Endometrial microvascular endothelial cells (primary cell): ENCODE results near the gene PPP2R5E.

- RAMPAGE, long total RNA, result no peak
These were observed 150.8 kb downstream of the PRKCH start for GRCh38 chr14:61471970-61472803.

DNA sequence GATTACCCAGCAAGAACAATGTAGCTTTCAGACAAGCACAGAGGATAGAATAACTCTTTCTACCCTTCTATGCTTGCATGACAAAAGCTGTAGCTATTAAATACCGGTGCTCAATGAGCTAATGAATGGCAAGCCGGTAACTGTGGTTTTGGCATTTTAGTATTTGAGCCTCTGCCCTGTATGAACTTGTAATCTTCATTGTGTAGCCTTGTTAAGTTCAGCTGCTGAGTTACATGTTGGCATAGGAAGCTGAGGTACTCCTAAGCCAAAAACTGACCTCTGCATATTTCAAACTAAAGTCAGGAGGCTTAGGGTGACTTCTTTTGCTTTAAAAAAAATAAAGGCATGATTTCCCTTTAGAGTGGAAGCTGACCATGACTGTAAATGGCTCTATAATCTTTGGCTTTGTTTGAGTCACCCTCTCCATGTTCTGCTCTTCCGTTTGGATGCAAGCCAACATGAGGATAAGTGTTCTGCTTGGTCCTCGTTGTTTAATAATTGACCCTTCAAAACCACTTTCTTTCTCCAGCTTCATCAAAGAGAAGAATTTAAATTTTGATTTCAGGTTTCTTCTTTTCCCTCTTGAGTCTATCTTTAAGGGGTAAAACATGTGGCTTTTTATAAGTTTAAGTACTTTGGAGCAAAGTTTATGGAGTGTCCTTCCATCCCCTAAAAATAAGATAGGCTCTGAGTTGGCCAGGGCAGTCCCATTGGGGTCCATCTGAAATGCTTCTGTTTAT, 170.8 kb upstream of the HIF1A start:
- RAMPAGE, long total RNA, result no peak

DNA sequence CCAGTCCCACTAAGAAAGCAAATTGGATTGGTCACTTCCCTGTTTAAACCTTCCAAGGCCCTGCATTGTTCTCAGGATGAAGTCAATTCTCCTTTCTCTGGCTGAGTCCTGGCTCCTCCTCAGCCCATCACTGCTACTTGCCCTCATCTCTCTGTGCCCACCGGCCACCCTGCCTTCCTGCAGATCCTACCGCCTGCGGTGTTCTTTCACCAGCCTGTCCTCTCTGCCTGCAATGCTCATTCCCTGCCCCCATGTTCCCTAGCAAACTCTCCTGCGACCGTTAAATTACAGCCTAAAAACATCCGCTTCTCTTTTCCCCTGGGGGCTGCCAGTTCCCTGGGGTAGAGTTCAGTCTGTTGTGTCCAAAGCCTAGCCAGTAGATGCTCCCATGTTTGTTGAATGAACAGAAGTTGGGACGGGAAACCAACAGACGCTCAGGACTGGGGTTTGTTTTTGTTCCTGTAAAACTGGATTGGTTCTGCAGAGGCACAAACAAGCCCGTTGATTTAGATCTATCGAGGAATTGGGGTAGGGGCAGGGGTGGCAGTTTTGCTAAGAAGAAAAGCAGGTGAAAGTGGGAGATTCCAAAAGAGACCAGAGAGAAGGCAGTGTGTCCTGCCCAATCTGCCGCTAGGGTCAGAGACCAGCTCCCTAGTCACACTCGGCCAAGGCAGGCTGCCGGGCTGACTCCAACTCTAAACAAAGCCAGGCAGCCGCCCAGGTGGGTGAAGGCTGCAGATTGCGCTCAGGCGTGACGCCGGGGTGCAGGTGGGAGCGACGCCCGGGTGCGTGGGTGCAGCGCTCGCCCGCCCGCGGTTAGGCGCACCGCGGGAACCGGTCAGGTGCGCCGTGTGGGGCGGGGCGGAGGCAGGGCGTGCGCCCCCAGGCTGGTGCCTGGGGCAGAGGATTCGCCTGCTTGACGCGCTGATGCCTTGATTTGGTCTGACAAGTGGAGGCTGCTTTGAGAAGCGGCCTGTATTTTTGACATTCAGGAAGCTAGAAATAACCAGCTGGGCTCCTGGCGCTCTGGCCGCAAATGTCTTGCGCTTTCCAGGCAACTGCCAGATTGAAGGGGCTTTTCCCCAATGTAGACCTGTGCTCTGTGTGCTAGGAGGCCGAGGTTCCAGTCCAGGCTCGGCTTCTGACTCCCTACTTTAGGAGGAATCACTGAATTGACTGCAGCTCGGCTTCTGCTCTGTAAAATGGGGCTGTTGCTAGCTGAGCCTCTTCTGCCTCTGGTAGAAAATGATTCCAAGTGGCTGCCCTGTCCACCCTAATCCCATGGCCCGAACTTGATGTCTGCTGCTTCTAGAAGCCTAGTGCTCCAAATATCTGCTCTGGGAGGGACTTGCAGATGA, 126.9 kb upstream of the HIF1A start:
- RAMPAGE, long total RNA, result no peak

GRCh38 chr14:61601818-61602604, 93.3 kb upstream of the HIF1A start:
- RAMPAGE, long total RNA, result no peak

DNA sequence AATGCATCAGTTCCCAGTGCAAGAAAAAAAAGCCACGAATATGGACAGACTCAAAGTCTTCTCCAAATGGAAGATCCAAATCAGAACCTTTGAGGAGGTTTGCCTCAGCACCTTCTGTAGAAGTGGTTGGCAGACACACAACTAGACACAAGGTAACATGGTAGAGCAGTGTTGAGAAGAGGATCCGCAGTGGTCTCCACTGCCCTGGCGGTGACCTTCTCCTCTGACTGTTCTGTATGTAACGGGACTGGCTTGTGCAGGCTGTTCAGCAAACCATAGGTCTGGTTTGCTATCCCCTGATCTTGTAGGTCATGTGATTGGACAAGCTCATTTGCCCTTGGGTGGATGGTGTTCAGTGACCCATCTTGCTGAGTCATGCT, 33.0 kb upstream of the HIF1A start:
- RAMPAGE, long total RNA, result no peak

GRCh38 chr14:61735425-61735829, 26.8 kb upstream of the SNAPC1 start:
- RAMPAGE, long total RNA, result no peak

- RAMPAGE, long total RNA, result no peak
These were observed 11.1 kb upstream of the SNAPC1 start for GRCh38 chr14:61750875-61751851.

DNA sequence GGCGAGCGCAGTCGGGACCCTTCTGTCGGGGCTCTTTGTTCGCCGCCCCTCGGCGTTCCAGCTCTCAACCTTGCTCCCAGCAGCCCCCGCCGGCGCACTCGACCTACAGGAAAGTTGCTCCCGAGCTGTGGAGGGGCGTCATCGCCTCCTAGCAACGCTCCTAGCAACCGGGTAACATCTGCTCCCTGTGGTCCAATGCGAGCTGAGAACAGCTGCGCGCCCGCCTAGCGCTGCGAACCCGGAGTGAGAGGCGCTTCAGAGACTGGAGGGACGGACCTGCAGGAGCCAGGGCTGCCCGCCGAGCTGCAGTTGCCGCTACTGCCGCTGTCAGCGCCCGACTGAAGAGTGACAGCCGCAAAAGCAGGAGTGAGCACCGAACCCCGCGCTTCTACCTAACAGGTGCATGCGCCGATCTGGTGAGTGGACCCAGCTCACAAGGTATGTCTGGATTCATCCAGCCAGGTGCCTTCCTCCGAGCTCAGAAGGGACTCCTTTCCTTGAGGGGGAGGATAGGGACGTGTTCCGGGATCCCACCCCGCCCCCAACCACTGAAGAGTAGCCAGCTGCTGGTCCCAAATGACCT, 304.7 kb downstream of the SYT16 start:
- RAMPAGE, long total RNA, result no peak

GRCh38 chr14:62165767-62166146, 353.3 kb downstream of the SYT16 start:
- RAMPAGE, long total RNA, result no peak

DNA sequence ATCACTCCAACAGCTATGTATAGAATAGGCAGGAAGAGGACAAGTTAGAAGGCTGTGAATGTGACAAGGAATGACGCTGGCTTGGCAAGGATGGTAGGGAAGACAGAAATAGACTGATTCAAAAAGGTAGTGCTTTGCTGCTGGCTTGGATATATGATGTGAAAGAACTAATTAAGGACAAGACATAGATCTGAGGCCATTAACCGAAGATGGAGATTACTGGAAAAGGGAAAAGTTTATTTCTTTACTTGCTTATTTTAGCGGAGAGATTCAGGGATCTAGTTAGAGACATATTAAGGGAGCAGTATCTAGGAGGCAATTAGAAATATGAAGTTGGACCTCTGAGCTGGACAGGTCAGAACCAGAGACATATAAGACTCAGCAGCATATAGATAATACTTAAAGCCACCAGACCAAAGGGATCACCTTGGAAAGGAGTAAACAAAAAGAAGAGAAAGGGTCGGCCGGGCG, 105.3 kb upstream of the GPHB5 start:
- RAMPAGE, long total RNA, result no peak

DNA sequence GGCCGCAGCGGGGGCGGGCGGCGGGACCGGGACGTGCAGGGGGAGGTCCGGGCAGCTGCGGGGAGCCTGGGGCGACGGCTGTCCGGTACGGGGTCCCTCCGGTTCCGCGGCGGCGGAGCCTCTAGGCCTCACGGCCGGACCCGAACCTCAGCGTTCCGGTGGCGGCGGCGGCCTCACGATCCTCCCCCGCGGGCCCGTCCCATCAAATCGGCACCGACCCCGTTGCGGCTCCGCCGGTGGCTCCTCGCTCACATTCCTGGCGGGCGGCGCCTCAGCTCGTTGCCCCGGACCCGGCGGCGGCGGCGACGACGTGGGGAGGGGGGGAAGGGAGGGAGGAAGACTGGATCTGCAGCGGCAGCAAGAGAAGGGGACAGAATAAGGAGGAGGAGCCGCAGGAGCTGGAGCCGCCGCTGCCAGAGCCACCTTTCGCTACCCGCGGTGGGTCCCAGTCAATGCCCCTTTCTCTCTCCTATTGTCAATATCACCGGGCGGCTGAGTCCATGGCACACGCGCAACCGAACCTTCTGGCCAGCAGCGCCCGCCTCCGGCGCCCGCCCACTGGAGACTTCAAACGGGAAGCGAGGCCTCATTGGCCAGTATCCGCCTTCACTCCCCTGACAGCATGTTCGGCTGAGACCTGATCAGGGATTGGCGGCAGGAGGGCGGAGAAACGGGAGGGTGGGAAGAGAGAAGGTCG, at the start of gene PPP2R5E:
Gene PPP2R5E (minus strand): TSS at position 533 of the 697 bp plus-strand sequence.
- RAMPAGE, long total RNA, result start-site peak on the minus strand centred at position 523 of the sequence, 75 bp wide, 52 and 43 reads in 2 replicates

DNA sequence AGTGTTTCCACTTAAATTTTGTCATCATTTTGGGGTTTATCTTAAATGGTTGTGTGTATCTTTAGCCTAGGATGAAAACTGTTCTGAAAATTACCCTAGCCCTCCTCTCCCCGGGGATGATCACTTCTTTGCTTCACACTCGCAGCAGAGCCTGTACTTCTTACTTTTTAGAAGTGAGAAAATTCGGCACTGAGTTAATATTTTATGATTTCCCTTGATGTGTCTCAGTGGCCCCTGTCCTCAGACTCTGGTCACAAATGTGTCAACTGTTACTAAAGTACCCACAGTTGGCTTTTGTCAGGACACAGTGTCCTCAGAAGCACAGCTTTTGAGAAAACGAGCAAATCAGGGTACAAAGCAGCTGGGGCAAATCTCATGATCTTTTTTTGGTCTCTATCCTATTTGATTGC, 142.4 kb downstream of the SYNE2 start:
- RAMPAGE, long total RNA, result no peak

GRCh38 chr14:64065262-64065704, 212.5 kb downstream of the SYNE2 start:
- RAMPAGE, long total RNA, result no peak

DNA sequence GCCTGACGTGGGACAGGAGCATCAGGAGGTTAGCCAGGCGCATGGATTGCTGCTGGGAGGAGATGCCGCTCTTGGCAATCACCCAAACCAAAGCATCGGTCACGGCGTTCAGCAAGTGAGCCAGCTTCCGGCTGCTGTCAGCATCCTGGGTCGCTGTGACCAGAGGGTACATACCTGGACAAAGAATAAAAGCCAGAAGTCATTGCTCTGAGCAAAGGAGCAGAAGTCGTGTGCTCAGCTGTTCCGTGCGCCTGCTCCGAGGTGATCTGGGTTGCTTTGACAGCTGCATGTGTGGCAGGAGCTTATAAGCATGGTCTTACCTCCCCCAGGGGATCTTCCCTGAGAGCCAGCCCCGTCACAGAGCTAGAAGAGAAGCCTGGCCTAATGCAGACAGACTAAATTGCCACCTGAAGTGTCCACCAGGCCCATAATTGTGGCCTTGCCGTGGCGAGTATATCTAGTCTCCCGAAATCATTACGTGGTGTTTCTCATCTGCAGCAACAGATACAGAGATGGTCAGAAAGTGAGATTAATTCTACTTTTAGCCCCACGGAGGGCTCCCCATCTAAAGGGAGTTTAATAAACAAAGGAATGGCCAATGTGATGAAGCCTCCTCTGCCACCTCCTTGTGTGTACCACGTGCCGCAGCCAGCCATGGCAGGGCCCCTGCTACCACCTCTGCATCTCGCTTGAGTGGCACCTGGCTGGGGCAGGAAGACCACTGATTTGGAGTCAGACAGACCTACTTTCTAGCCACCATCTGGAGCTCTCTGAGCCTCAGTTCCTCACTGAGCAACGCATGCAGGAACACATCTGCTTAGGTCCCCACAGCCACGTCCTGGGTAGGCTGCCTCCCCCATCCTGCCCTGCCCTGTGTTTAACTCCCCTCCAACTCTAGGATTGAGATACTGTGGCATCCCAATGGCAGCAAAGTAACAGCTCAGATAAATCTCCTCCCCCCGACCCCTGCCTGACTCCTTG, 58.9 kb downstream of the ESR2 start:
- RAMPAGE, long total RNA, result no peak

GRCh38 chr14:64388490-64388962, 373 bp downstream of the MTHFD1 start:
- RAMPAGE, long total RNA, result no peak

- RAMPAGE, long total RNA, result no peak
These were observed 5.2 kb downstream of the MTHFD1 start for GRCh38 chr14:64393131-64393893.

DNA sequence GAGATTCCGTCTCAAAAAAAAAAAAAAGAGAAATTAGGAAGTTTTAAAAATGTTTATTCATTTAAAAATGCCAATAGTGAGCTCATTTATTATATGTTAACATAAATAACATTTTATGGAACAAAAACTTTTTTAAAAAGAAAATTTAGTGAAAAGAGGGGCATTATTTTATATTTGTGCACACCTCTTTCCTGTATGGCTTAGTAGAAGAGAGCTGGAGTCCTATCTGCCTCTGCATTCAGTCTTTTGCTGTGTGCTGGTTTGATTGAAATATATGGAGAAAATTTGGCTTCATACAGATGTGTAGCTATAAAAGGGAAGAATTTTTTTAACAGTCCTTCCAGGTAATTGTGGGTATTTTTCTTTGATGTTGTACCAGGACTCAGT, 13.5 kb downstream of the MTHFD1 start:
- RAMPAGE, long total RNA, result no peak

DNA sequence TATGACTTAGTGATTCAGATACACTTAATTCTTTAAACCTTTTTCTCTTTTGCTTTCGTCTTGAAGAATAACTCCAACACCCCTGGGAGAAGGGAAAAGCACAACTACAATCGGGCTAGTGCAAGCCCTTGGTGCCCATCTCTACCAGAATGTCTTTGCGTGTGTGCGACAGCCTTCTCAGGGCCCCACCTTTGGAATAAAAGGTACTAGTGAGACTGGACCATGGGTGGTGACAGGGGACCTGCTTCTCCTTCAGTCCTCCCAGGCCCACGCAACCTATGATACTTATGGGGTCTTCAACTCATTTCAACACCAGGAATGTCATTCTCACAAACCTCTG, 38.1 kb upstream of the AKAP5 start:
- RAMPAGE, long total RNA, result no peak

DNA sequence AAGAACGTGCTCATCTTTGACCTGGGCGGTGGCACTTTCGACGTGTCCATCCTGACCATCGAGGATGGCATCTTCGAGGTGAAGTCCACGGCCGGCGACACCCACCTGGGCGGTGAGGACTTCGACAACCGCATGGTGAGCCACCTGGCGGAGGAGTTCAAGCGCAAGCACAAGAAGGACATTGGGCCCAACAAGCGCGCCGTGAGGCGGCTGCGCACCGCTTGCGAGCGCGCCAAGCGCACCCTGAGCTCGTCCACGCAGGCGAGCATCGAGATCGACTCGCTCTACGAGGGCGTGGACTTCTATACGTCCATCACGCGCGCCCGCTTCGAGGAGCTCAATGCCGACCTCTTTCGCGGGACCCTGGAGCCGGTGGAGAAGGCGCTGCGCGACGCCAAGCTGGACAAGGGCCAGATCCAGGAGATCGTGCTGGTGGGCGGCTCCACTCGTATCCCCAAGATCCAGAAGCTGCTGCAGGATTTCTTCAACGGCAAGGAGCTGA, 945 bp downstream of the HSPA2 start:
- RAMPAGE, long total RNA, result no peak

- RAMPAGE, long total RNA, result no peak
These were observed 3.4 kb downstream of the PLEKHG3 start for GRCh38 chr14:64707552-64708030.